Metastatic Pancreatic Carcinoma in the Ovary (tissue), 1 donor: ENCODE measurements around the genes GJE1 and ADAT2.

GRCh38 chr6:139278096-139278401 is 13.7 kb downstream of the TXLNB start:
- PRO-cap = no peak

DNA sequence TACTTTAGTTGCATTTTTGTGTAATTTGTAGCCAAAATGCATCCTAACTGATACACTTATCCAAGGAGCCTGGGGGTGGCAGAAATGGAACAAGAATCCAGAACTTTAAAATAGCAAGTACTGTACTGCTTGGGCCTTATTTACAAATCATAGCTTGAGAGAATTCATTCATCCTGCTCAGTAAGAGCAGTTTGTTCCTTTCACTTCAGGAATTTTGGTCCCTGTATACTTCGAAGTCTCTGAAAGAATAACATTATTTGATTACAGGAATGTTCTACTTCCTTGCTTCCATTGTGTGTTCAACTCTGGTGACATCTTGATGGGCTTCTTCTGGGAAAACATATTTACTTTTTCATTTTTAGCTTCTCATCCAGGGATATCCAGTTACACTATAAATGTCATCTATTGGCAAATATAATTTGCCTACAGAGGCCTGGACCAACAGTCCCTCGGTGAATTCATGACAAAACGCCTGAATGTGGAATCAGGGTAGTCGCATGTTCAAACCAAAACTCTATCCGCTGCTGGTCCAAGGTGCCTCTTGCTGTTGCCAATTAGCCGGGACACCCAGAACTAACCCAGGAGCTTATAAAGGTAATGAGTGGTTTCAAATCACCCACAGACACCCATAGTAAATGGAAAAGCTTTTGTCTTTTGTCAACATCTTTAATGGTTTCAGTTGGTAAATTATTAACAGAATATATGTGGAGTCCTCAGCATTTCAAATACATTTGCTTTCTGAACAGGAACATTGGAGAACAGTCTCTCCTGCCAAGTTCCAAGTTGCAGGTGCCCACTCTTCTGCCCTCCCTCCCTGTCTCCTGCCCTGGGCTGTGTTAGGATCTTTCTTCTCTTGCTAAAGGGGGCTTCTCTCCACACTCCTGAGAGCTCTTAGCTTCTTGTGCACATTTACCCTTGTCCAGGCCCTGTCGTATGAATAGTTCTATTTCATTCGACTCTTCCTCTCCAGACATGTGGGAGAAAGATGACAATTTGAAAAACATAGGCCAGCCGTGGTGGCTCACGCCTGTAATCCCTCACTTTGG is 162.5 kb upstream of the CITED2 start:
- PRO-cap = bidirectional peak, plus-strand start at position 741 of the sequence, minus-strand start at position 565 of the sequence

- PRO-cap = no peak
These were observed 459.2 kb upstream of the CITED2 start for GRCh38 chr6:139833516-139834150.

- PRO-cap = unidirectional peak, minus-strand start at chr6:139847228
These were observed 472.4 kb upstream of the CITED2 start for GRCh38 chr6:139846514-139847483.

GRCh38 chr6:140537652-140538289 is 1163.3 kb upstream of the CITED2 start:
- PRO-cap = no peak

DNA sequence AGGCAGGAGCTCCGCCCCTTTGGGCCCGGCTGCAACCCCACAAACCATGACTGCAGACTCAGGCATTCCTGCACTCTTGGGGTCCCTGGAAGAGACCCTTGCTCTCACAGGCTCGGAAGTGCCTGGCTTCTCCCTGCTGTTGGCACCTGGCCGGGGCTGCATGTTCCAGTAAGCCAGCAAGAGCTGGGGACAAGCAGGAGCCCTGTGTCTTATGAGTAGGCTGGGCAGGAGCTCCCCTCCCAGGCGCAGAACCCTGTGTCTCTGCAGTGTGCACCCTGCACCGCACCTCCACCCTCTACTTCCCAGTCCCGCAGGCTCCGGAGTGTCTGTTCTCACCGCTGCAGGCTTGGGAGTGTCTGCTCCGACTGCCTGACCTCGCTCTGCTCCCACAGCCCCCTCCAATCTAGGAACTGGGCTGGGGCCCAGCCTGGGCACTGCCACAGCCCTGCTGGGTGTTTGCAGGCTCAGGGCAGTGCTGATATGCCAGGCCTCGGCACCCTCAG is 871.8 kb upstream of the GJE1 start:
- PRO-cap = no peak

- PRO-cap = no peak
These were observed at the start of gene GJE1 for GRCh38 chr6:142132853-142133177. GJE1 (plus strand) TSS chr6:142132925.

DNA sequence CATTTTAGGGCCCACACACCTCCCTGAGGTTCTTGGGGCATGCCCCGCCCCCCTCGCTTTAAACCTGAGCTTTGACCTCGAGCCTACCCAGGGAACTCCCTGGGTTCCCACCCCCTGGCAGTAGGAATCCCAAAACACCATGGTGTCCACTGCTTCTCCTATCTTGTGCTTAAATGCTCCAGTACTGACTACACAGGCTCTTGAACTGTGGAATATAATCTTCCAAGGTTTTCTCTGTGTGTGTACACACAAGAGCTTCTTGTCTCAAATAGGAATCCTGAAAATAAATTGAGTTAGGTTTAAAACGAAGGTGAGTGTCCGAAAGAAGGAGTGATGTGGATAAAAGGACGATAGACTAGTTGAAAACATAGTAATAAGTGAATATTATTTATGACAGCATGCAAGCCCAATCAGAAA is 386 bp downstream of the VTA1 start:
- PRO-cap = no peak

DNA sequence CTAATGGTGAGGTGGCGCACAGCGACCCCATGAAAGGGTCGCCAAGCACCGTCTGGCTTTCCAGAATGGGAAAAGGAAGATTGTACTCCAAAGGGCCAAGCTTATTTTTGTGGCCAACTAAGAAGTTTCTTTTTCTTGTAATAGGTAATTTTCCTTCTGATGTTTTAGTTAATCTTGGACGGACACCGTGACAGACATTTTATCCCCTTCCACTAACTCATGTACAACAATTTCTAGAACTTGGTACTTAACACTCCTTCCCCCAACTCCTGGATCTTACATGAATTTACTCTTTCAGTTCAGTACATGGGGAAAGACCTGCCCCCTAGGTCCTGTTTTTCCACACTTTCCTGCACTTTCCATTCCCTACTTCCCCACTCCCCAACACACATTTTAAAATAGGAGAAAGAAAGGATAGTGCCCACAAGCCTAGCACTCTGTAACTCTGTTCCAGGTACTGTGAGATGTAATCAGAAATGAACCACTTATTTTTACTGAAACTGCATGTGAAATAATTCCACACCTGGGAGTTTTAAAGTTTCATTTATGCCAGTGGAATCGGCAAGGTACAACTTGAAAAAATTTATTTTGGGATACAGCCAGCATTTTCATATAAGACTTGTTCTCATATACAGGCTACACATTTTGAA is 1.3 kb downstream of the ADGRG6 start:
- PRO-cap = no peak

DNA sequence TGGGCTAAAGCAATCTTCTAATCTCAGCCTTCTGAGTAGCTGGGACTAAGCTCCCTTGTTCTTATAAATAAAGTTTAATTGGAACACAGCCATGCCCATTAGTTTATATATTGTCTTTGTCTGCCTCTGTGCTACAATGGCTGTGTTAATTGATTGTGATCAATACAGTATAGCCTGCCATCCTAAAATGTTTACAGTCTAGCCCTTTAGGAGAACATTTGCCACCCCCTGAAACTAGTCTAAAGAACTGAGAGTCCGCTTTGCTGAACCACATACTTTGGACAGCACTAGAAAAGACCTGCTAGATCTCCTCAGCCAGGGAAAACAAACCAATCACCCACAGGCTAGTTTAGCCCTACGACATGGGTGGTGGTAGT is 72.1 kb downstream of the ADGRG6 start:
- PRO-cap = no peak

DNA sequence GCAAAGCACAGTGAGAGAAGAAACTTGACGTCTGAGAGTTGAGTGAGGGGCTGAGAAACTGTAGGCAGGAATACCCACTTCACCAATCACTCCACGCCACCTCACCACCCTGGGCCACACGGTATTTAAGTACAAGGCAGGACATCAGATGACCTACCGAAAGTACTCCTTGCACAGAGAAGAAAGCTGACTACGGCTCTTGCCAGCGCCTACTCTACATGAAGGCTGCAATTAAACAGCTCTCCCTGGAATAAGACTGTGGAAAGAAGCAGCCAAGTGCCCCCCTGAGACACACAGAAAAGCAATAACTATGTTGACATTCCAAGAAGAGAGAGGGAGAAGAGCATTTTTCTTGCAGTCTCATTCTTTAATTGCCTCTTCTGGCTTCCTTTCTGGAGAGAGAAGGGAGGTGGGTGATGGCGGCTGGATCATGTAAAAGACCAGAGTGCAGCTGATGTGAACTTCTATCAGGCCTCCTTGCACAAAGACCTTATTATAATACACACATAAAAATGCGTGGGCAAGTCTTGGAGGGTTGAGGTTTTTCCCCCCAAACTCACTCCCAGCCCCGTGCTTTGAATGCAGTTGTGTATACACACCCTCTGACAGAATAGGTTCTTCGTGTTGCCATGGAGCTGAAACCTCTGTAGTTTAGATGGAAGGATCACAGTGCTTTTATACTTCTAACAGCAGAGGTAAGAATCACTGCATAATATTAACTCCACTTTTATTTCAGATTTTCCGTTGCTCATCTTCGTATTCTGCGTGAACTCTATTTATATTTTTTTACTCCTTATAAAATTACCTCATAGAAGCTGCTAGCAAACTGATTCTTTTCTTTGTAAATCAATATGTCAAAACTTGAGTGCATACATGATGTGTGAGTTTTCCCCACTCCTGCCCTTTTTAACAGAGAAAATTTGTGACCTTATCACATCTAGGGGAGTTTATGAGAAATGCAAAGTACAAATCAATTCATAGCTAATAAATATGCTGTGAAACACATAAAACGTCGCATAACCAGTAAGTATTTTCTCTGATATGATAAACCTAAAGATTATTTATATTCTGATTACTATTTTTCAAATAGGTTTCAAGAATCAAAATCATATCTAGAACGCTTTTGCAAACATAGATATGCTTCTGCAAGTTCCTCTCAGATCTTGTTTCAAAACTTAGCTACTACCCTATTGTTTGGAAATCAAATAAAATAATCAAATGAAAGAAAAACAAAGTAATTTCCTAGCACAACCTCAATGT is 44.2 kb downstream of the HIVEP2 start:
- PRO-cap = no peak

DNA sequence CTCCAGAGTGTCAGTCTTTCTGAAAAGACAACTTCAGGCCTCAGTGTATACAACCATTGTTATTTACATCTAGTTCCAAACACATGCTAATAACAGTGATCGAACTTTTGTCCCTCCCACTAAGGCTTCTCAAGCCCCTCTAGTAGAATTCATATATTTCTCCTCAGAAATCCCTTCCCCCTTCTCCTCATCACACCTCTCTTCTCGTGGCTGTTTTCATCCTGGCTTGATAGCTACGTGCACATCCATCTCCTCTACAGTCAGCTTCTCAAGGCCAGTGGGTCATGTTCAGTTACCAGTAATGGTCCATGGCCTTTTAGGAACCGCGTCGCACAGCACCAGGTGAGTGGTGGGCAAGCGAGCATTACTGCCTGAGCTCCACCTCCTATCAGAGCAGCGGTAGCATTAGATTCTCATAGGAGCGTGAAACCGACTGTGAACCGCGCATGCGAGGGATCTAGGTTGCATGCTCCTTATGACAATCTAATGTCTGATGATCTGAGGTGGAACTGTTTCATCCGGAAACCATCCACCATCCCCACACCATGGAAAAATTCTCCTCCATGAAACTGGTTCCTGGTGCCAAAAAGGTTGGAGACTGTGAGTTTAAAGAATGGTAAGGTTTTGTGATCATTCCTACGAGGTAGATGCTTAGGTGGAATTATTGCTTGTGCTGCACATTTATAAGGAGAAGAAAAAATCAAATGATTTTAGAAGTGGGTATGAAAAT is 32.6 kb downstream of the HIVEP2 start:
- PRO-cap = no peak

GRCh38 chr6:142918102-142918723 is 26.8 kb downstream of the HIVEP2 start:
- PRO-cap = no peak

GRCh38 chr6:142943476-142944389 is 1.2 kb downstream of the HIVEP2 start:
- PRO-cap = no peak

DNA sequence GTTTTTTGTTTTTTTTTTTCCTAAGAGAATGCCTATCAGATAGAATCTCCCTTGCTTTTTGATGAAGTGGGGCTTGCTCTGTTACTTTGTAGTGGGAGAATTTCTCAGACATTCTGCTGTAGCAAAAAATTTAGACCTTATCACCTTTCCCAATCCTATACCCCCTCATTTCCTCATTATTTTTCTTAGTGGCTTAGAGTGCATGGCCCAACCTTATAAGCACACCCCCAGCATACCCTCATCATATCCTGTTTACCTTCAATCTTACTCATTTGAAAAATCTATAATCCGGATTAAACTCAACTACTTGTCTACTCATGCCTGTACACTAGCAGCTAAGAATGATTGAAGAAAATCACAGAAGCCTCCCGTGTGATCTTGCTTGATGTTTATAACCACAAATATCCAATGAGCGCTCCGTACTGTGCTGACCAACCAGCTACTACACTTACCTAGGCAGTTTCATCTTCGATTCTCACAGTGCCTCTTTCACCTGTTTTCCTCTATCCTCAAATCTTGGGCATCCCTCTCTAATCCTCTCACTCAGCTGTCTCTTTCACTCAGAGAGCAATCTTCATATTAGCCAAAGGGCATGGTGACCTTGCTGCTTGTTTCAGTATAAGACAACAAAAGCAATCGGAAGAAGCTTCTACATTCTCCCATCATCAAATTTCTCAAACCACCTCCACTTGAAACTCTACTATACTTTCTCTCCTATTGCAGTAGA is 36.6 kb downstream of the AIG1 start:
- PRO-cap = no peak

DNA sequence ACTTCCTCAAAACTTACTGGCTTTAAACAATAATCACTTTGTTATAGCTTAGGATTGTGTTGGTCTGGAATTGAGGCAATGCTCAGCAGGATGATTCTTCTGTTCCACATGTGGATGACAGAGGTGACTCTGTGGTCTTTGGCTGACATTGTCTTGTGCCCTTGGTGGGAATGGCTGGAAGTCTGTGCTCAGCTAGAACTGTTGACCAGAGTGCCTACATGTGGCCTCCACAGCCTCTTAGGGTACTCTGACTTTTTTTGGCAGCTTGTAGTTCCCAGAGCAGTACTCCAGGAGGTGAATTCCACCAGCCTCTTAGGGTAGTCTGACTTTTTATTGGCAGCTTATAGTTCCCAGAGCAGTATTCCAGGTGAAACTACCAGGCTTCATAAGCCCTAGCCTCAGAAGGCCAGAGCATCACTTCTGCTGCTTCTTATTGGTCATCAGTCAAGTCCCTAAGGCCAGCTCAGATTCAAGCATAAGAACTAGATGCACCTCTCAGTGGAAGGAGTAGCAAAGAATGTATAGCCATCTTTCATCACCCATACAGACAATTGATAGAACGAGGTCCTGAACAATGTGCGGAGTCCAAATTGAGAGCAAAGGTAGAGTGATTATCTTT is 143.6 kb downstream of the AIG1 start:
- PRO-cap = no peak

DNA sequence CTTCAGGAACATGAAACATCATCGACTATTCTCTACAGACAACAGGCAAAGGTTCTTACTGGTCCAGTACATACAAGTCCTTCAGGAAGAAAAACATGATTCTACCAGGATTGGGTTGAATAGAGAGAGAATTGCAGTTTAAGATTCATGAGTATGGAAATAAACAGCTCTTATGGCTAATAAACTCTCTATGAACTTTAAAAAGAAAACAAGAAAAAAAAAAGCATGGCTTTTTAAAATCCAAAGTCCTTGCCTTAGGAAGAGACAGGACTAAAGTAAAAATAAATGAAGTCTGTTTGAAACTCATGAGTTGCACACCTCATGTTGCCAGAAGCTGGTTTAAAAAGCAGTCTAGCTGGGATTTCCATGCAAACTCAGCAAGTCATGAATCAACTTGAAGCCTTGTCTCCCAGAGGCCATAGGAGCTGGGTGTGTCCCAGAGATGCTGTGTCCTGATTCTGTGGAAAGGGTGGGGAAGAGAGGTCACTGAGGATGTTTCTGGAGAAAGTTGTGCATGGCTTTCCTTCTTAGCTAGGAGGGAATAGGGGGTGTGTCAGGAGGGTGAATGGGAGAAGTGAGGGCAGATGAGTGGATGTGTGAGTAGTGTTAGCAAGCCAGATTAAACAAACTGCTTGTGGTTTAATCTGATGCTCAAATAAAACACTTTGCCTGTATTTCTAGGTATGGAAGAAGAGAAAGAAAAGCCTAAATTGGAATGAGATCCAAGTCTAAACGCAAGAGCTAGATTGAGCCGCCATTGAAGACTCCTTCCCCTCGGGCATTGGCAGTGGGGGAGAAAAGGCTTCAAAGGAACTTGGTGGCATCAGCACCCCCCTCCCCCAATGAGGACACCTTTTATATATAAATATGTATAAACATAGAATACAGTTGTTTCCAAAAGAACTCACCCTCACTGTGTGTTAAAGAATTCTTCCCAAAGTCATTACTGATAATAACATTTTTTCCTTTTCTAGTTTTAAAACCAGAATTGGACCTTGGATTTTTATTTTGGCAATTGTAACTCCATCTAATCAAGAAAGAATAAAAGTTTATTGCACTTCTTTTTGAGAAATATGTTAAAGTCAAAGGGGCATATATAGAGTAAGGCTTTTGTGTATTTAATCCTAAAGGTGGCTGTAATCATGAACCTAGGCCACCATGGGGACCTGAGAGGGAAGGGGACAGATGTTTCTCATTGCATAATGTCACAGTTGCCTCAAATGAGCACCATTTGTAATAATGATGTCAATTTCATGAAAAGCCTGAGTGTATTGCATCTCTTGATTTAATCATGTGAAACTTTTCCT is 111.1 kb downstream of the ADAT2 start:
- PRO-cap = no peak

GRCh38 chr6:143432826-143433072 is 17.7 kb downstream of the ADAT2 start:
- PRO-cap = no peak

- PRO-cap = bidirectional peak, plus-strand start at chr6:143450915, minus-strand start at chr6:143450671
These were observed at the start of gene ADAT2 for GRCh38 chr6:143450004-143451022. ADAT2 (minus strand) TSS chr6:143450695.

DNA sequence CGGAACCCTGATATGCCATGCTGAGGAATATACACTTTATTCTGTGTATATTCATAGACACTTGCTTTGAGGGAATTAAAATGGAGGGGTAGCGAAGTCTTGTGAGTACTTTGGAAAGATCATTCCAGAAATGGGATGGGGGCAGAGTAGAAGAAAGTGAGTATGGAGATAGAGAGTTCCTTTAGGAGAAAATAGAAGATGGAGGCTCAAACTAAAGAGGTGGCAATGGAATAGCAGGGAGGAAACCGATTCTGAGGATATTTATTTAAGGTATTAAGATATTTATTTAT is 21.1 kb upstream of the FUCA2 start:
- PRO-cap = no peak